ENCODE results near the genes TMEM31 and TBC1D8B.

GRCh38 chrX:103678477-103679216 lies 7.9 kb downstream of the MORF4L2 start:
- PRO-cap: no peak
- RAMPAGE, long total RNA: no peak

GRCh38 chrX:103683589-103684368 lies 2.7 kb downstream of the MORF4L2 start:
- PRO-cap: no peak
- RAMPAGE, long total RNA: no peak

DNA sequence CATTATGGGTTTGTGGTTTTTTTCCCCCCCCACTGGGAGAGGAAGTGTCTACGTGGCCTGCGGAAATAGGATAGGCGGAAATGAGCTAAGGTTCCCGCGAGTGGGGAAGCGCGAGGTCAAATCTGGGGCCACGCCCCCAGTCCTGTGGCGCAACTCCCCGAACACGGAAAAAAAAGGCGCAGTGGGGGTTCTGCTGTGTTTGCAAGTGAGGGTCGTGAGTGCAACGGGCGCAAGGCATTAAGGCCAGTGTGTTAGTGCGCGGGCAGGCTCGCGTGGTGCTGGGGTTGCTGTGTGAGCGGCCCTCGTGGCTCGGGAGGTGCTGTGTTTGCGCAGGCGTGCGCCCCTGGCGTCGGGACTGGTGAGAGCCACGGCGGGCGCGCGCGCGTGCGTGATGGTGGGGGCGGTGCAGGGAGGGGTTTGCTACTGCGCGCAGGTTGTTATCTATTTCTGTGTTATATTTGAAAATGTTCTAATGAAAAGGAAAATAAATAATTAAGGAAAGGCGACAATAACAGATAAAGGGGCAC lies 693 bp upstream of the MORF4L2 start:
- PRO-cap: bidirectional peak, plus-strand start at position 389 of the sequence, minus-strand start at position 357 of the sequence
- RAMPAGE, long total RNA: no peak

DNA sequence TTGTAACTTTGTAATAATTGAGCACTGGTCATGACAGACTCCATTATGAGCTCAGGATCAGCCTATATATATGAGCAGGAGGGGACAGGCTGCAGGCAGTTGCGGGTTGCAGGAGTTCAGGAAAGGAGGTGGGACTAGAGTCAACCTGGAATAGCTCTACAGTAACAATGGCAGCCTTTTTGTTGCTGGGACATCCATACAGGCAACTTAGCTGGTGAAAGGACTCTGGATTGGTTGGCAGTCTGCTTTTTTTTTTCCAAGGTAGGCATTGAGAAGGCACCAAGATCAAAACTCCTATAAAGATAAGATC lies at the start of gene TMEM31:
TMEM31 (plus strand) TSS at position 94 of the 310 bp plus-strand sequence.
- PRO-cap: no peak
- RAMPAGE, long total RNA: no peak

DNA sequence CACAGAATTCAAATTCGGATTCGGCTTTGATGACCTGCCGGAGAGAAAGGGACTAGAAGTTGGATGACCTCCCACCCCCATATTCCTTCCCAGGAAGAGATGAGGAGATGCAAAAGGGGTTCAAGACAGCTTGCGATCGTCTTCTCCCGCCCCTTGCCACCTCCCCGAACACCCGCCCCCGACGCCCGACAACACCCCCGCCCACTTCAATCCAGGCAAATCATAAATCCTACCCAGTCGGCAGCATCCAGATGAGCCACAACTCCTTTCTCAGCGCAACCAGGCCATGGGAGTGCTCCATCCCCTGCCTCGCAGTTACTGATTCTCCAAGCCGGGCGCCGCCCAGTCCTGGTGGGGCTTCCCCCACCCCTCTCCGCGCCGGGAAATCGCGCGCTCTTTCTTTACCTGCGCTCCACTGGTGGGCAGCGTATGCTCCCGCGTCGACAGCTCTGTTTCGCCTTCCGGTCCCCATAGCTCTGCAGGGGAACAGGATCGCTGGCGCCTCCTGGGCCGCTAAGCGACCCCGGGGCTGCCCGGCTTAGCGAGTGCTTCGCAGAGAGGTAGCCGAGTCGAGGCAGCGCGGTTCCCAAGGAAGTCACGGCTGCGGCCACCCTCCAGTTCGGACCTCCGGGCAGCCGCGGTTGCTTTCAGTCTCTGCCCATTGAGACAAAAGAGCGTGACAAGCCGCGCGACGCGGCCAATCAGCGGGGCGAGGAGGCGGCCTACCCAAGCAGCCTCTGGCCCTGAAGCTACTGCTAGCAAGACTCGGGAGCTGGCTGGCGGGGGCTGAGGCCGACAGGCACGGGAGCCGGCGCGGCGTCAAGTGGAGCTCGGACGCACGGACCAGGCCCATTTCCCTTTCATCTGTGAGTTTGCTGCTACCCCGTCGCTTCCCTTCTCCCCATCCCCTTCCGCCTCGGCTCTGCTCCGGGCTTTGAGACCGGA lies 43.7 kb upstream of the TMSB15B start:
- PRO-cap: bidirectional peak, plus-strand start at position 762 of the sequence, minus-strand start at position 320 of the sequence
- RAMPAGE, long total RNA: start-site peak on the plus strand centred at position 738 of the sequence, 84 bp wide, 38 and 12 reads in 2 replicates

- PRO-cap: bidirectional peak, plus-strand start at chrX:103919612, minus-strand start at chrX:103919552
- RAMPAGE, long total RNA: no peak
Observed at GRCh38 chrX:103919372-103919882, 43.0 kb upstream of the TMSB15B start.

GRCh38 chrX:104122775-104123180 lies 10.5 kb downstream of the ZCCHC18 start:
- PRO-cap: no peak
- RAMPAGE, long total RNA: no peak

GRCh38 chrX:104169939-104170832 lies 3.9 kb downstream of the FAM199X start:
- PRO-cap: no peak
- RAMPAGE, long total RNA: no peak

- PRO-cap: no peak
- RAMPAGE, long total RNA: no peak
Observed at GRCh38 chrX:104190524-104191674, 24.6 kb downstream of the FAM199X start.

- PRO-cap: no peak
- RAMPAGE, long total RNA: no peak
Observed at GRCh38 chrX:104347852-104348333, 93.2 kb upstream of the ESX1 start.

DNA sequence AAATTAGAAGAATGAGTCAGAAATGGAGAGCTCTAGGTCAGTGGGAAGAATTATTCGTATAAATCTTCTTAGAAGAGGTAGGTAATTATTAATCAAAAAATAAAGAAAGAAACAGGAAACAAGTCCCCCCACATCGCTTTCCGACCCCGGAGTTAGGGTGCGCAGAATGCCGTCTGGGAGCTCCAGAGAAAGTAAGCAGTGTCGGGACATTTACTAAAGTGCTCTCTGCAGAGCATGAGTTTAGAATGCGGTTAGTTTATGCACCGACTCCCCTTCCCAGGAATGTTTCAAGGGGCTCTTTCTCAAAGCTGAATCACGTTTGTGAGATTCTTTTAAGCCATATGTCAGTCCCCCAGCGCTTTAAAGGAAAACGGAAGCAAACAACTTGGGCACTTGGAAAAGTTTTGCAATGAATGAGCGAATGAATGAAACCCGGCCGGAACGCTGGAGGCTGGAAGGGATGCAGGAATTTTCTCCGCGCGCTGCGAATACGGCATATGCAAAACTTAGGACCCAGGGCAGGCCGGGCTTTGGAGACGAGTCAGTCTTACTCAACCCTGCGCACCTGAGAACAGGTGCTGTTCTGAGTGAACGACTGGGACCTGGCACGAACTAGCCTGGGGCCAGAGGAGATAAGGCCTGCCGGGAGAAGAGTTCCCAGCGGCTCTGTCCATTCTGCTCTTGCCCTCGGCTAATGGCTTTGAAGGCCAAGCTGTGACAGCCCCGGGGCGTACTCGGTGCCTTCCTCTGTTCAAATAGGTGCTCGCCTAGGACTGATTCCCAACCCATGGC lies 900 bp upstream of the NRK start:
- PRO-cap: no peak
- RAMPAGE, long total RNA: no peak

DNA sequence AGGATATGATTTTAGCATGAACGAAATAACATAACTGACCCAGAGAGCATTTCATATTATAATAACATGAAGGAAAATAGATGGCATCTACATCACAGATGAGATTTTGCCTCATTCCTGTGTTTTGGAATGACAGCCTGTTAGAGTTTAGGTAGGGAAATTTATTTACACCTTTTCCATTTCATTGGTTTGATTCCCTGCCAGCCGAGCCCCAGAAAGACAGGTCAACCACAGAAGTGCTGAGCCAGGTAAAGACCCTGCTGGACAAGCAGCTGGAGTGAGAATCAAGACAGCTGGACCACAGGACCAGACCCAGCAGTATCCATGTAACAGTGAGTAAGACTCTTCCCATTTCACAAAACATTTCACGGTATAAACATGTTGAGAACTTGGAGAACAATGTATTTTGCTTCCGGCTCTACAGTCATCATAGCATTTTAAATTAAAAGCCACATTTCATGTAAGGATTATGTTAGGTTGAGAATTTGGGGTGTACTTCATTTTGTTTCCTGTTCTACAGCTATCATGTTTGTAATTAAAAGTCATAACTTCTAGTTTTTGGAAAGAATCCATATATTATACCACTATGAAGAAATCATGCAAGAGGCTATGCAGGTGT lies 2.8 kb downstream of the PWWP3B start:
- PRO-cap: no peak
- RAMPAGE, long total RNA: no peak

GRCh38 chrX:106772847-106773195 lies 29.7 kb upstream of the TBC1D8B start:
- PRO-cap: no peak
- RAMPAGE, long total RNA: no peak

- PRO-cap: bidirectional peak, plus-strand start at chrX:106802844, minus-strand start at chrX:106802518
- RAMPAGE, long total RNA: no peak
Observed at GRCh38 chrX:106802181-106803230, at the start of gene TBC1D8B. TSS of gene TBC1D8B (plus strand) at chrX:106802673.

DNA sequence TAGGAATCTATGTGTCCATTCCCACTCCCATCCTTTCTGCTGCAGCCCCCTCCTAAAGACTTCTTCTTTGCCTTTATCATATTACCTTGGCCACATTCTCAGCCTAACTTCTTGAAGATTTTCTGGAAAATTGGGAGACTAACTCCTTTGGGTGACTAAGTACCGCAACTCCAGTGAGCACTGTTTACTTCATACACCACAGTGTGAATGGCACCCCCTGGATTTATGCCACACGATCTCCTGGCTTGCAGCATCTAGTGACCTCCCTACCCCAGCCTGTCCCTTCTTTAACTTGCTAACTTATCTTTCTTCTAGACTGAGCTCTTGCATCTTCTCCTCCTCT lies 120.7 kb upstream of the FRMPD3 start:
- PRO-cap: no peak
- RAMPAGE, long total RNA: no peak

DNA sequence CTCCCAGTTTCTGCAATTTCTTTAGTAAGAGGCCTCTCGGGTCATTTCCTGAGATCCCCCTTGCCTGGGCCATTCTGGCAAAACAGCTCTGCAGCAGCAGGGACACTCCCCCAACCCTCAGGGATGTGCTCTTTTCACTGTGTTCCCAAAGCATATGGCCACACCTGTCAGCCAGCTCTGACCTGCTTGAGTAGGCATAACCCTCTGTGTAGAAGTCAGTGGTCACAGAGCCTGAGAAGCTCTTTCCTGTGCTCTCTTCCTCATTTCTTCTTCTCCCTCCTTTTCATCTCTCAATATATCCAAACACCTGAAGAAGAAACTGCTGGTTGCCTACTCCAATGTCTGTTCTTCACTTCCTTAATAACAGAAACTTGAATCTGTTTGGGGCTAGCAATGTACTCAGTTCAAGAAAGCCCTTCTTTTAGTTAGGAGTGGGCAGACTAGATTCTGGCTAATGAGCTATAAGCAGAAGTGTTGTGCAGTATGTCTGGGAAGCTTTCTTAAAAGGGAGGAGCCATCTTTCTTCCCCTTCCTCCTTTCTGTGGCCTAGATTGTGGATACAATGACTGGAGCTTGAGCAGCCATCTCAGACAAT lies 73.3 kb downstream of the PRPS1 start:
- PRO-cap: no peak
- RAMPAGE, long total RNA: no peak

- PRO-cap: no peak
- RAMPAGE, long total RNA: no peak
Observed at GRCh38 chrX:107729237-107730084, 46.1 kb downstream of the TSC22D3 start.

- PRO-cap: no peak
- RAMPAGE, long total RNA: no peak
Observed at GRCh38 chrX:107747497-107748430, 27.8 kb downstream of the TSC22D3 start.

DNA sequence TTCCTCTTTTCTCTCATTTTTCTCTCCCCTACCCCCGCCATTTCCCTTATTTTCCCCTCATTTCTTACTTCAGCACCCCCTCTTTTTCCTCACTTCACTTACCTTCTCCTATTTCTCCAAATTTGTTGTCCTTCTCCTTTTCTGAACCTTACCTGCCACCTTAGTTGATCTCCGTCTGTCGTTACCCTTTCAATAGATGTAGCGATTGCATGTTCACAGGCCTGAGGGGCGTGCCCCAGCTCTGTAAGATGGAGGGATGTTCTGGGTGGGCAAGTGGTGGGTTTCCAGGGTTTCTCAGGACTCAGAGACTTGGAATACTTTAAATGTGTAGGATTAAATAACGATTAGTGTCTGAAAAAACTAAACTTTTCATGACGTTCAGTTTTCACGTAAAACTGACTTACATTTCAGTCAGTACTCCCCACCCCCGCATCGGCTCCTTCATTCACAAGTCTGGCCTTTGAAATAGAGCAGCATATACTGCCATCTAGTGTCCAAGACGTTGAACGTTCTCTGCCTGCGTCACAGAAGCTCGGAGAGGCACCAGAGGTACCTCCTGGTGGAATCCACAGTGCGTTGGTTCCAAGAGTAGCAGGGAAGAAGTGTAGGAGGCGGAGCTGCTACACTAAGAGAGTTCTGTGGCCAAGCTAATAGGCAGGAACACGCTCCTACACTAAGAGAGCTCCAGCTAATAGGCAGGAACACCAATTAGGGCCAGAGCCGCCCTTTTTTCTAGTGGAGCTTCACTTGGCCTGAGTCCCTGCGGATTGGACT lies 478 bp upstream of the NCBP2L start:
- PRO-cap: no peak
- RAMPAGE, long total RNA: no peak

DNA sequence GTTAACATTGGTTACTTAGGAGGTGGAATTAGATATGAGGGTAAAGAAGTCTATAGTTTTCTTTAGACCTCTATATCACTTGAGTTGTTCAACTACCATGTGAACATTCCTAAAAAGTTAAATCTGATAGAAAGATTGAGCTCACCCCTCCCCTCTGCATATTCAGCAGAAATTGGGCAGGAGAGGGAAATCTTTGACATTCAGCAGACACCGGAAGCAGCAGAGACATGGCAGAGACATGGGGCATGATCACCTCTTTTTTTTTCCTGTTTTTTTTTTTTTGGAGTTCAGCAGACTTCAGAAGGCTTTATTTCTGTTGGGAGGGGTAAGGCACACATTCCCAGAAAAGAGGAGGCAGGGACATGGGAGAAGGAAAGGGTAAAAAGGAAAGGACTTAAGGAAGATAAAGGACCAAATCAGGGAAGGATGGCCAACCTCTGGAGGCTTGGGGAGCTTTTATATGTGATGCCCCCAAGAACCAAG lies 34.2 kb downstream of the KCNE5 start:
- PRO-cap: no peak
- RAMPAGE, long total RNA: no peak